Stomach (tissue), 7 donors: ENCODE results near the genes EDARADD and EXO1.

DNA sequence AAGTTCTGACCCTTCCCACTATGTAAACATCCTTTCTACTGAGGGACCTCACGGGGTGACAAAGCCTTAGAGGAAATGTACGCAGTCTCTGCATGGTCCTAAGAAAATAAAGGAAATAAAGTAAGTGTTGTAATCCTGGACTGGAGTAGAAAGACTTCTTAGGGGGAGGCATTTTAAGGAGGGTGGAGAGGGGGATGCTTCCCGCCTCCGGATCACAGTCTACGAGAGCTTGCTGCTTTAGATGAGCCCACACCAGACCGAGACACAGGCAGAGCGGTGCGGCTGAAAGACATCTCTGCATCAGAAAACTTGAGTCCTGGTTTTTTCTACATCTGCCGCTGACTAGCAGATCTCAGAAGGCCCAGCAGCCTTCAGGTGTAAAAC lies 22.3 kb upstream of the GPR137B start:
- PRO-cap = no peak
- RAMPAGE, long total RNA, 5 experiments = no peak in any of the 5 experiments
- RRBS = no CpG with 5 or more reads among the region's 9 CpGs

DNA sequence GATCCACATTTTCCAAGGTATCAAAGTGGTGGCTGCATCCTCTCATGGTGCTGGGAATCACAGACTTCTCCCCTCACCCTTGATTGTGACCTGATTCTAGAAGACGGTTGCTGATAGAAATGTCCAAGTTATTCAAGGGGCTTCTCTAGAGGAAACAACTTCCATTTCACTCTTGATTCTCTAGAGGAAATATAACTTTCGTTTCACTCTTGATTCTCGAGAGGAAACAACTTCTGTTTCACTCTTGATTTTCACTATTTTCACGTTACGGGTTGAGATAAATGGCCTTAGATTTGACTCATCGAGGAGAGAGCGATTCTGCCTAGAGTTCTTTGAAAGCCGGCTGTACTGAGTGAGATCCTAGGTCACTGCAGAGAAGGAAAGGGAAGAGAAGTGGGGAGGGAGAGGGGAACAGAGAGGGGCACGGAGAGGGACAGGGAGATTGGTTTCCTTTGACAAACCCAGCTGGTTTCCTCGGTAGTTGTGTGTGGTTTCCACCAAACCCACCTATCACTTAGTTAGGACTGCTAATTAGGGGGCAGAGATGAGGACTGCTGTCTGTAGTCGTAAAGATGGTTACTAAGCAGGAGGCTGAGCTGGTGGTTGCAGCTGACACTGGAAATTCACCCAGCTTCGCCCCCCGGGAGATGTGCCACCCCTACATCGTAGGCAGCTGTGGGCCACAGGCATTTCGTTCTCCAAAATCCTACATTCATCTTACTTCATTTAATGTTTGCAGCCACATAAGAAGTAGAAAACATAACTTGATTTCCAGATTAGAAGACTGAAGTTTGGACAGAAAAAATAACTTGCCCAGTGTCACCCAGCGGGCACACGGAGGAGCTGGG lies 21.6 kb upstream of the GPR137B start:
- PRO-cap = no peak
- RAMPAGE, long total RNA, 5 experiments = no peak in any of the 5 experiments
- RRBS = no CpG with 5 or more reads among the region's 17 CpGs

- PRO-cap = no peak
- RAMPAGE, long total RNA, 5 experiments = no peak in any of the 5 experiments
- RRBS = 6% methylated on average over 3 of the region's 17 CpGs
These were observed 1.2 kb downstream of the GPR137B start for GRCh38 chr1:236143418-236144035.

- PRO-cap = no peak
- RAMPAGE, long total RNA, 5 experiments = no peak in any of the 5 experiments
- RRBS = no CpG with 5 or more reads among the region's 15 CpGs
These were observed 8.1 kb downstream of the GPR137B start for GRCh38 chr1:236150431-236150908.

DNA sequence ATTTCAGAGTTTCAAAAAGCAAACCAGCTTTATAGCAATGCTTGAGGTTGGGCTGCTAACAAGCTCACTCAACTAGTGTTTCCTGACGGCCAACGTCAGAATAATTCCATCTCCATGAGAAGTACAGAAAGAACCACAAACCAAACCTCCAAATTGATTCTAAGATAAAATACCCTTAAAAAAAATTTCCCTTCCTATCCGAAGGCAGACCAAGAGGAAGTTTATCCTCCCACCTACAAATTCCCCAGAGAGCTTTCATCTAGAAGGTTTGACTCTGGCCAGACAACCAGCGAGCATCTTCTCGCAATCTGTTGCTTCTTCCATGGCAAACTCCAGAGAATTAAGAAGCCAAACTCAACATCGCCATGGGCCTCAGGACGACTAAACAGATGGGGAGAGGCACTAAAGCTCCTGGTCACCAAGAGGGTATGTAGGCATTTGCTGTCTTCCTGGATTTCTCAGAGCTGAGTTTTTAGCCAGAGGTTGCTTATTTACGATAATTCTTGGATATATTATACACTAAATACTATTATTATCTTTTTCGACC lies at the start of gene EDARADD:
Gene EDARADD, plus strand, starts transcription at position 207 of the 547 bp plus-strand sequence.
- PRO-cap = no peak
- RAMPAGE, long total RNA, 5 experiments = no peak in any of the 5 experiments
- RRBS = no CpG with 5 or more reads among the region's 9 CpGs

GRCh38 chr1:236816336-236816573 lies 21.2 kb downstream of the MTR start:
- PRO-cap = no peak
- RAMPAGE, long total RNA, 5 experiments = start-site peak on the plus strand in 1 of 5 experiments, at chr1:236816399-236816495 at its widest, 11 reads per replicate
- RRBS = no CpG with 5 or more reads among the region's 5 CpGs

DNA sequence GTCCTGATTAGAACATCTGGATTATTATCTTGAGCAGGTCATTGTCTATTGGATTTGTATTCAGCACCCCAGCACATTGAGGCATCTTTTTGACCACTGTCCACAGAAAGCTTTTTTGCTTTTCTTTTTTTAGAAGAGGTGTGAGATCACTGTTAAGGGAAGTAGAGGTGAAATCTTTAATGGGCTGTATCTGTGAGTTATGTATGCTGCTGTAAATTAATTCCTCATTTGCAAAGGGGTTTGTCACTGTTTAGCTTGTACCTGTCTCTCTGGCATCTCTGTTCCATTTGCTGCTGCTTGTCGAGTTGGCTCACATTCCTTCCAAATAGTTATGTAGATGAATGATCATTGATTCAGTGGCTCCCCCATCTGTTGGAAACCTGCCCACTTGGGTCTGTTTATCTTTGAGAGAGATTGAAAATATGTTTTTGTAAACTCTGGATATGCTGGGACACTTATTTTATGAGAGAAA lies 3.2 kb downstream of the RYR2 start:
- PRO-cap = no peak
- RAMPAGE, long total RNA, 5 experiments = no peak in any of the 5 experiments
- RRBS = no CpG with 5 or more reads among the region's 1 CpG

DNA sequence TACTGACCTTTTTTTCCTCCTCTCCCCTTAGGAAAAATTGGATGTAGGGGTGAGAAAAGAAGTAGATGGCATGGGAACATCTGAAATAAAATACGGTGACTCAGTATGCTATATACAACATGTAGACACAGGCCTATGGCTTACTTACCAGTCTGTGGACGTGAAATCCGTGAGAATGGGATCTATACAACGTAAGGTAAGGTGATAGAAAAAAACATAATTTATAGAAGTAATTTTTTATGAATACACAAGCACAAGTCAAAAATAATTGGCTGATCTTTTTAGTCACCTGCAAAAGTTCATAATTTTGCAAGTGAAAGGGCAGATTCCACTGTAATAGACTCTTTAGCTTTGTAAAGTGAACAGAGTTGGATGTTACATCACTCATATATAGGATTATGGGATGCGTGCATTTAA lies 399.3 kb downstream of the RYR2 start:
- PRO-cap = no peak
- RAMPAGE, long total RNA, 5 experiments = no peak in any of the 5 experiments
- RRBS = no CpG with 5 or more reads among the region's 5 CpGs

GRCh38 chr1:237524125-237524555 lies 366.6 kb downstream of the ZP4 start:
- PRO-cap = no peak
- RAMPAGE, long total RNA, 5 experiments = no peak in any of the 5 experiments
- RRBS = no CpG with 5 or more reads among the region's 2 CpGs

- PRO-cap = no peak
- RAMPAGE, long total RNA, 5 experiments = no peak in any of the 5 experiments
- RRBS = no CpG with 5 or more reads among the region's 18 CpGs
These were observed 287.6 kb downstream of the ZP4 start for GRCh38 chr1:237602991-237603572.

DNA sequence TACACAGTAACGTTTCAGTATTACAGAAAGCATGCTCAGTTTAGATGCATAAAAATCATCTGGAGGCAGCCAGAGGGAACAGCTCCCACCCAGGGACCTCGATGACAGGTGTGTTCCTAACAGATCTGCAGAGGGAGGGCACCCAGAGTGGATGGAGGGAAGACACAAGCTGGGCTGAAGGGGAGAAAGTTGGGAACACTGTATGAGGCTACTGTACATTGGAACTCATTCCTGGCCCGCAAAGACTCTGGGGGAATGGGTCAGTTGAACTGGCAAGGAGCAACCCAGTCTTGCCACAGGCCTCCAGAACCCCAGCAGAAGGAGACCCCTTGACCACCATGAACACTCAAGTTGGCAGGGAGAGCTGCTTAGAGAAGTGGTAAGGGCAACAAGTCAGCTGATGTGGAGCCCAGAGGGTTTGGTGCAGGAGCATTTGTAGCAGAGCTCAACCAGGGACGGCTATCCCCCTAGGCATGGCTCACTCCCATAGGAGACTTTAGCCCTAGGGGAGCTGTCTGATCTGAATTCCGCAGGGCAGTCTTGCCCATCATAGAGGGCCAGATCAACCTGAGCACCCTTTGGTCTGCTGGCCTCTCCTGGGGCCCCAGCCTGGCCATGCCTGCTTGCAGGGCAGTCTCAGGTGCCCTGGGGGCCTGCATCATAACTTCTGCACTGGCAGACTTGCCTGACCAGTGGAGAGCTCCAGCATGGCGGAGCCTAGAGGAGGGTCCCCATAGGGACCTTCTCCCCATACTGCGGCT lies 52.2 kb downstream of the ZP4 start:
- PRO-cap = no peak
- RAMPAGE, long total RNA, 5 experiments = no peak in any of the 5 experiments
- RRBS = no CpG with 5 or more reads among the region's 7 CpGs

- PRO-cap = unidirectional peak, minus-strand start at chr1:239353664; bidirectional peak, plus-strand start at chr1:239353795, minus-strand start at chr1:239353664
- RAMPAGE, long total RNA, 5 experiments = no peak in any of the 5 experiments
- RRBS = no CpG with 5 or more reads among the region's 4 CpGs
These were observed 32.9 kb upstream of the CHRM3 start for GRCh38 chr1:239353391-239353872.

- PRO-cap = no peak
- RAMPAGE, long total RNA, 5 experiments = no peak in any of the 5 experiments
- RRBS = no CpG with 5 or more reads among the region's 15 CpGs
These were observed 277.4 kb upstream of the FMN2 start for GRCh38 chr1:239814002-239814969.

DNA sequence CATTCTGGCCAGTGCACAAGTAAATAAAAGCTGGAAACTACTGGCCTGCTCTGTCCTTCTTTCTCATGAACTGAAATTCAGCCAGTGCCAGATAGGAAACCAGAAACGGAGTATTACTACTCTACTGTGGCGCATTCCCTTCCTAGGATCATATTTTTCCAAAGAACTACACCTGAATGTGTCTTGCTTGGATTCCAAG lies 15.1 kb downstream of the GREM2 start:
- PRO-cap = no peak
- RAMPAGE, long total RNA, 5 experiments = no peak in any of the 5 experiments
- RRBS = no CpG with 5 or more reads among the region's 2 CpGs

DNA sequence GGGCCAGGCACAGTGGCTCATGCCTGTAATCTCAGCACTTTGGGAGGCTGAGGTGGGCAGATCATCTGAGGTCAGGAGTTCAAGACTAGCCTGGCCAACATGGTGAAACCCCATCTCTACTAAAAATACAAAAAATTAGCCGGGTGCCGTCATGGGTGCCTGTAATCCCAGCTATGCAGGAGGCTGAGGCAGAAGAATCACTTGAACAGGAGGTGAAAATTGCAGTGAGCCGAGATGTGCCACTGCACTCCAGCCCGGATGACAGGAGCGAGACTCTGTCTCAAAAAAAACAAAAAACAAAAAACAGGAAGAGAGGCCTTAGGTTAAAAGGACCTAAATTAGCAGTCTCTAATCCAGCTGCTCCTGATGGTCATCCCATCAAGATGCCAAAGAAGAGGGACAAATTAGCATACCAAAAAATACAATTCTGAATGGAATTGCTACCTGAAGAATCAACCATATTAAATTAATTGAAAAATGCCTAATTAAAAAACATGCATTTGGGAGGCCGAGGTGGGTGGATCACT lies 62.8 kb upstream of the GREM2 start:
- PRO-cap = no peak
- RAMPAGE, long total RNA, 5 experiments = no peak in any of the 5 experiments
- RRBS = no CpG with 5 or more reads among the region's 6 CpGs

GRCh38 chr1:241503961-241504493 lies 15.5 kb downstream of the FH start:
- PRO-cap = no peak
- RAMPAGE, long total RNA, 5 experiments = start-site peak on the minus strand in 1 of 5 experiments, at chr1:241504091-241504315 at its widest, 7 reads per replicate
- RRBS = no CpG with 5 or more reads among the region's 5 CpGs

DNA sequence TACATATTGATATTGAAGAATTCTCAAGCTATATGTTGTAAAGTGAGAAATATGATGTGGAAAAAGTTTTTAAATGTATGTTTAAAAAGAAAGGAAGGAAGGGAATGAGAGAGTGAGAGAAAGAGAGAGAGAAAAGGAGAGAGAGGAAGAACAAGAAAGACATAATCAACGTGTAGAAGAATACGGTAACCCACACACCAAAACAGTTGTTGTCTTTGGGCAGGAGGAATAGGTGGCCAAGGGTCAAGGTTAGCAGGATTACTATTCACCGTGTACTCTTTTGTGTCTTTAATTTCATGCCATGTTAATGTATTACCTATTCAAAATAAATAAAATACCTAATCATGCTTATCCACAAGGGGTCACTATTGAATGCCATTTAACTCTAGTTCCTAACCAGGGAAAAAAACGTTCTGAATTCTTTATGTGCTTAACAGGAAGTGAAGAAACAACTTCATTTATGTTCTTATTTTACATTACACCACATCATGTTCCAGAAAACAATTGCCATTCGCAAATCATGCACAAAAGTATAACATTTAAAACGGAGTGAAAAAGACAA lies 975 bp upstream of the KMO start:
- PRO-cap = no peak
- RAMPAGE, long total RNA, 5 experiments = no peak in any of the 5 experiments
- RRBS = no CpG with 5 or more reads among the region's 6 CpGs

GRCh38 chr1:241533274-241534248 lies 1.4 kb downstream of the KMO start:
- PRO-cap = unidirectional peak, minus-strand start at chr1:241533459
- RAMPAGE, long total RNA, 5 experiments = no peak in any of the 5 experiments
- RRBS = no CpG with 5 or more reads among the region's 6 CpGs

GRCh38 chr1:241640503-241640795 lies 280 bp upstream of the CHML start:
- PRO-cap = bidirectional peak, plus-strand start at chr1:241640558, minus-strand start at chr1:241640355
- RAMPAGE, long total RNA, 5 experiments = no peak in any of the 5 experiments
- RRBS = no CpG with 5 or more reads among the region's 22 CpGs

DNA sequence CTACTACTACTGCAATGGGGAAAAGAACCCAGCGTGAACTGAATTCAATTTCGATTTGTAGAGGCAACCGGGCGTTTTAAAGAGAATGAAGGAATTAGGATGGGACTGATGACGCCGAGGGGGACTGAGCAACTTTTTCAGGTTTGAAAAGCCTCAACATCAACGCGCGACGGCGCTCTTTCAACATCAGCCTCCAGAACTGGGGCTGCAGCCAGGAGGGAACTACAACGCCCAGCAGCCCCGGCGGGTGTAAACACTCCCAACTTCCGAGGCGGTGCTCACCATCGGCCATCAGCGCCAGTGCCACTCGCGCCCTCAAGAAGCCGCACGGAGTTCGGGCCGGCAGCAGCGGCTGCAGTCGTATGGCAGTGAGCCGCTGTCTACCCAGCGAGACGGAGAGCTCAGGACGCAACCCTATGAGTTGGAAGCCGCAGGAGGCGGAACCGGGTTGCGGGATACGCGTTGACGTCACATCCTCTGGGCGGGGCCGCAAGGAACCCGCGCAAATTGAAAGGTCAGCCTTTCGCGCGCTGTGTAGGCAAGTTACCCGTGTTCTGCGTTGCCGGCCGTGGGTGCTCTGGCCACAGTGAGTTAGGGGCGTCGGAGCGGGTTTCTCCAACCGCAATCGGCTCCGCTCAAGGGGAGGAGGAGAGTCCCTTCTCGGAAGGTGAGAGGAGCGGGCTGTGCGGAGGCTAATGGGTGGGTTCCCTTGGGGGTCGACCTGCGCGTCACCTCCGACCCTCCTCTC lies at the start of gene EXO1:
Gene EXO1, plus strand, starts transcription at position 518 of the 748 bp plus-strand sequence.
- PRO-cap = no peak
- RAMPAGE, long total RNA, 5 experiments = start-site peak on the plus strand in 4 of 5 experiments, centred at positions 507 to 534 of the sequence, 18 to 126 reads per replicate
- RRBS = under 1% methylated on average over 23 of the region's 61 CpGs